Anterior vena cava (tissue), 1 donor: ENCODE data around the gene VWA2.

DNA sequence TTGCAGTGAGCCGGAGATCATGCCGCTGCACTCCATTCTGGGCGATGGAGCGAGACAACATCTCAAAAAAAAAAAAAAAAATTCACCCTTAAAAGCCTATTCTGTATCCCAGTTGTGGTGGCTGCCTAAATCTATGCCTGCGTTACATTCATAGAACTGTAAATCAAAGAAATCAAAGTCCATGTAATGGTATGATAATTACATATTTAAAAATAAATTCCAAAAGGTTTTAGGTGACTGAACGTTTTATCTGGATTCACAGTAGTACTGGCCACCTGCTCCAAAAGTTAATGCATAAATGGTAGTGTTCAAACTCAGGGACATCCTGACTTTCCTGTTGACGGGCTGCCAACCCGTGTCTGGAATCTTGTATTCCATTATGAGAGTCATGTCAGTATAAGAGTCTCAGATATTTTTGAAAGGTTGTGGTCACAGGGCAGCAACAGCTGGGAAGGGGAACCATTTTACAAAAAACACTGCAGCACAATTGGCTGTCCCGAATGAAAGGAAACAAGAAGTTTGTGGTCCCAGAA, 2.7 kb downstream of the TDRD1 start:
- PRO-cap = no peak

DNA sequence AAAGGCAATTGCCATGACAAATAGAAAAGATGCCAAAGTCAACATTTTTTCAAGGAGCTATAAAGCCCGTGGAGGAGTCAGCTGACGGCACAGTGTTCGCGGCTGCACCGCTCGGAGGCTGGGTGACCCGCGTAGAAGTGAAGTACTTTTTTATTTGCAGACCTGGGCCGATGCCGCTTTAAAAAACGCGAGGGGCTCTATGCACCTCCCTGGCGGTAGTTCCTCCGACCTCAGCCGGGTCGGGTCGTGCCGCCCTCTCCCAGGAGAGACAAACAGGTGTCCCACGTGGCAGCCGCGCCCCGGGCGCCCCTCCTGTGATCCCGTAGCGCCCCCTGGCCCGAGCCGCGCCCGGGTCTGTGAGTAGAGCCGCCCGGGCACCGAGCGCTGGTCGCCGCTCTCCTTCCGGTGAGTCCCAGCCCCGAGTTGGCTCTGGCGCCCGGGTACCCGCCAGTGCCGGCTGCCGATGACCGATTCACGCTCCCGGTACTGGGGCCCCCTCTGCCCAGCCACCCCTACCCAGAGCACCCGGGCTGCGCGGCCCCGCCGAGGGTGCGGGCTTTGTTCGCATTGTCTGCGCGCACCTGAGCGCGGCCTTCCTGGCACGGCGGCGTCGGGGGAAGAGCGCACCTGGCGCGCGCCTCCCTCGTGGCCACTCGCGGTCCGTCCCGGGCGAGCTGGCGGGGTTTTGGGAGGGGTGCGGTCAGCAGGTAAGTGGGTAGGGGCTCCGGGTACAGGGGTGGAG, at the start of gene VWA2:
Gene VWA2 (plus strand): TSS at position 90 of the 742 bp plus-strand sequence.
- PRO-cap = no peak

DNA sequence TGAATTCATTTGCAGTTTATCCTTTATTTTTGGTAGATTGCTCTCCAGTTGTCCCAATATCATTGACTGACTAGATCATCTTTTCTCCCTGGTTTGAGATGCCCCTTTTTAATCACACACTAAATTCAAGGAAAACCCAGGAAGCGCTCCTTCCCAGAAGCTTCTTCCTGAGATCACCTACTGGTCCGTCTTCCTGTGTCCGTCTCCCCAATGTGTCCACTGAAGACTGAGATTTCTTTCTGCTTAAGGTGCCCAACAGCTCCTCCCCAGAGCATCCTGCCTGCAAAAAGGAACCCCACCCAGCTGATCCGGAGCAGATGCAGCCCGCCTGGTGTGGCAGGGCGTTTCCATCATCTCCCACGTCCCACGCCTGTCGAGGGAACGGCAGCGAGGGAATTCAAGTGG, 20.6 kb downstream of the VWA2 start:
- PRO-cap = no peak

DNA sequence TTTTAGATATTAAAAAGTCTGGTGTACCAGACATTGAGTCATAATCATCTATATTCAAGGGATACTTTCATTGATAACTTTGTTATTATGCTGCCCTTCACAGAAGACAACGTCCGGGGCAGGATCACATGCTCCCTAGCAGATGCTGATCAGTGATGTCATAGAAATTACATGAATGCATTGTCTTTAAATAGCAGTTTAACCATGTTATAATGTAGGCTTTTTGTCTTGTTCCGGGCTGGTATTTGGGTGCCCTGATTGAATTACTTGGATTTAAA, 54.0 kb downstream of the VWA2 start:
- PRO-cap = no peak

GRCh38 chr10:114320458-114321354, 81.7 kb downstream of the VWA2 start:
- PRO-cap = no peak

GRCh38 chr10:114332301-114333371, 71.7 kb downstream of the AFAP1L2 start:
- PRO-cap = no peak

DNA sequence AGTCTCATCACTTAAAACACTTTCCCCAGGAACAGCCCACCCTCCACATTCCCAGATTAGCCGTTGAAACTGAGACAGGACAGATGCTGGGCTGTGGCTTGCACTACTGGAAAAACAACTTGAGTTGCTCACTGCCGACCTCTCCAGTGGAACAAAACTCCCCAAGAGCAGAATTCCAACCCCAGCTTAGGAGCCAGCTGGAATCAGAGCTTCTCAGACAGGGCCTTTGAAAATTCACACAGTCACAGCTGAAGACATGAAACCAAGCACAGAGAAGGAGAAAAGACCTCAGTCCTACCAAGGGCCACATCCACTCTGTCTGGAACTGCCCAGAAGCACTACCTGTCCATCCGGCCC, 54.4 kb downstream of the AFAP1L2 start:
- PRO-cap = no peak

GRCh38 chr10:114373934-114375006, 30.0 kb downstream of the AFAP1L2 start:
- PRO-cap = no peak

DNA sequence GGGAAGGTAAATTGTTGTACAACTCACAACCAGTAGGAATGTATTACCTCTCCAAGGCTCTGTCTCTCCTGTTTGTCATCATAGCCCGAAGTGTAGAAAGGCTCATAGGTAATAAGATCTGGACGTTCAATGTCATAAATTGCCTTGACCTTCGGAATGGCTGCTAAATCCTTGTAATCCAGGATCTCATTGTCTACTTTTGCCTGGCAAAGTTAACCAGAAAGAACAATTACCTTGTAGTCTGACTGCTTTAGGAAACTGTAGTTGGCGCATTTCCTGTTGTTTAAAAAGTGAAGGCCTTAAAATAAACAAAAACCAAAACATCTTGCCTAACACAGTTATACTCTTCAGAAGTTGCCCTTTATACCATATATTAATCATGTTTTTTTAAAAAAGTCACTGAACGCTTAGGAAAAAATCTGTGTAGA, 68.6 kb upstream of the AFAP1L2 start:
- PRO-cap = no peak

GRCh38 chr10:114487462-114488259, 83.4 kb upstream of the AFAP1L2 start:
- PRO-cap = no peak

GRCh38 chr10:114683034-114684240, 25.4 kb upstream of the ABLIM1 start:
- PRO-cap = no peak

DNA sequence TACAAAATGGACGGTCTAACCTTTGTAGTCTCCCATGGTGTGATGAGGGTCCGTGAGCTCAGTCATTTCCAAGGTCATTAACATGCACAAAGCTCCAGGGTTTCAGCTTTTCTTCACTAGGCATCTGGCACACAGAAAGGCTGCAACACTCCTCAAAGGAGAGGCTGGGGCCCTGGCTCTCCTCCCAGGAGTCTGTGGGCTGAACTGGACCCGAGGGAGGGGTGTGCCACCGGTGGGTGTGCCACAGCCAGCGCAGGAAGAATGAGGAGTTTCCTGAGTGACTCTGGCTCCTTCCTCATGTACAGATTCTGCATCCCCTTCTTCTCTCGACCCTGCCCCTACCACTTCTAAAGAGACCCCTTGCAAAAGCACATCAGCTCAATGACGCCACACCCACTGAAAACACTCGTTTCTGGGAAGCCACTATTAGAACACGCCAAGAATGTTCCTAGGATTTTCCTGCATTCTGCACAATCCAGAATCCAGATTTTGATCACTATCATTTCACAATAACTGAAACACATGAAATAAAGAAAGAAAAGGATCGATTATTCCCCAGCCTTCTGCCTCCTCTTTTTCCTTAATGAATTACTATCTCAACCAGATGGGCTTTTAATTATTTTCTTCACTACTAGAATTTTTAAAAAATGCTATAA, 26.3 kb upstream of the ABLIM1 start:
- PRO-cap = unidirectional peak, minus-strand start at position 194 of the sequence

GRCh38 chr10:114720757-114721451, 62.8 kb upstream of the ABLIM1 start:
- PRO-cap = no peak

GRCh38 chr10:114822172-114823276, 944 bp downstream of the FHIP2A start:
- PRO-cap = bidirectional peak, plus-strand start at chr10:114822443, minus-strand start at chr10:114822371; unidirectional peak, minus-strand start at chr10:114822852

DNA sequence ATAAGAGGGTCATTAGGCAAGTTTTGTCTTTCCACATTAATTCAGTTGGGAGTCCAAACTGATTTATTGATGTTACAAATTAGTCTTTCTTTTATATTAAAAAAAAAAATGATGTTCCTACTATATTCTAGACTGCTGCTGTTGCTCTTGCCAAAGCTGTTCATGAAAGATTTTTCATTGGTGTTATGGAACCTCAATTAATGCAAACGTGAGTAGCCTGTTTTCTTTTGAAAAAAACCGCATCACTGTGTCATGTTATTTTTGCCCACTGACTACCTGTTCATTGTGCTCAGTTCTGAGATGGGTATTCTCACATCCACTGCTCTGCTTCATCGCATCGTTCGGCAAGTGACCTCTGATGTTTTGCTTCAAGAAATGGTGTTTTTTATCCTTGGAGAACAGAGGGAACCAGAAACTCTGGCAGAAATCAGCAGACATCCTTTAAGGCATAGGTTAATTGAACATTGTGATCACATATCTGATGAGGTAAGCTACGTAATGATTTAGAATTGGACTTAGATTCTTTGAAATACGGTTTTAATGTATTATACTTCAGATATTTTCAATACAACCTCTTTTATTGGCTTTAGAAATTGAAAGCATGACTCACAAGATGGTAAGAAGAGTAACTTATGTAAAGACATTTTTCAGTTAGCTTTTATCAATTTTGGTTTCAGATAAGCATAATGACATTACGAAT, 24.5 kb downstream of the FHIP2A start:
- PRO-cap = no peak

DNA sequence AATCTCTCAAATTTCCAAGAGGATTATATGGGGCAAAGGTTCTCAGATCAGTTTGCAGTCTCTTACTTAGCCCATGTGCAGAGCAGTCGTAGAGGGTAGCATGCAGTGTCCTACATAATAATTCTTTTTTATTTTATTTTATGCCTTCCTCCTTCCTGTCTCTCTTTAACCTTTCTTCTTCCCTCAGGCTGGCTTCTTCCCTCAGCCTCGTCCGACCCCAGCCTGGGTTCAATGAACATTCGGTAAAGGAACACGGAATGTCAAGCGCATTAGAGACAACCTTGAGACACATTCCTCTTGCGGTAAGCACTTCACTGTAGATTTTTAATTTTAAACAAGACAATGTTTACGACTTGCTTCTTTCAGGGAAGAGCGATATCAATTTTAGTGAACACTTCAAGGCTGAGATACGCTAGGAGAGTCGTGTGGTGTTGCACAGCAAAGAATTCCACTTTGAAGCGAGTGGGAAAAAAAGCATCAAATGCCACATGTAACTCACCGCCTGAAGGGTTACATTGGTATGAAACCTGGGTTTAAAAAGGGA, 69.0 kb upstream of the ATRNL1 start:
- PRO-cap = no peak

DNA sequence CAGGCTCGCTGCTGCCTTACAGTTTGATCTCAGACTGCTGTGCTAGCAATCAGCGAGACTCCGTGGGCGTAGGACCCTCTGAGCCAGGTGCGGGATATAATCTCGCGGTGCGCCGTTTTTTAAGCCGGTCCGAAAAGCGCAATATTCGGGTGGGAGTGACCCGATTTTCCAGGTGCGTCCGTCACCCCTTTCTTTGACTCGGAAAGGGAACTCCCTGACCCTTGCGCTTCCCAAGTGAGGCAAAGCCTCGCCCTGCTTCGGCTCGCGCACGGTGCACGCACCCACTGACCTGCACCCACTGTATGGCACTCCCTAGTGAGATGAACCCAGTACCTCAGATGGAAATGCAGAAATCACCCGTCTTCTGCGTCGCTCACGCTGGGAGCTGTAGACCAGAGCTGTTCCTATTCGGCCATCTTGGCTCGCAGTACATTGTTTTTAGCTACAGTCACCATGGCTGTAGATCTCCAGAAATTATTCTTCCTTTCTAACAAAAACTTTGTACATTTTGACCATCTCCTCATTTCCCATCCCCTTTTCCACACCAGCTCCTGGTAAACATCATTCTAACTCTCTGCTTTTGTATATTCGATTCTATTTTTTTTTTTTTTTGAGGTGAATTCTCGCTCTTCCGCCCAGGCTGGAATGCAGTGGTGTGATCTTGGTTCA, 275.1 kb downstream of the ATRNL1 start:
- PRO-cap = no peak

DNA sequence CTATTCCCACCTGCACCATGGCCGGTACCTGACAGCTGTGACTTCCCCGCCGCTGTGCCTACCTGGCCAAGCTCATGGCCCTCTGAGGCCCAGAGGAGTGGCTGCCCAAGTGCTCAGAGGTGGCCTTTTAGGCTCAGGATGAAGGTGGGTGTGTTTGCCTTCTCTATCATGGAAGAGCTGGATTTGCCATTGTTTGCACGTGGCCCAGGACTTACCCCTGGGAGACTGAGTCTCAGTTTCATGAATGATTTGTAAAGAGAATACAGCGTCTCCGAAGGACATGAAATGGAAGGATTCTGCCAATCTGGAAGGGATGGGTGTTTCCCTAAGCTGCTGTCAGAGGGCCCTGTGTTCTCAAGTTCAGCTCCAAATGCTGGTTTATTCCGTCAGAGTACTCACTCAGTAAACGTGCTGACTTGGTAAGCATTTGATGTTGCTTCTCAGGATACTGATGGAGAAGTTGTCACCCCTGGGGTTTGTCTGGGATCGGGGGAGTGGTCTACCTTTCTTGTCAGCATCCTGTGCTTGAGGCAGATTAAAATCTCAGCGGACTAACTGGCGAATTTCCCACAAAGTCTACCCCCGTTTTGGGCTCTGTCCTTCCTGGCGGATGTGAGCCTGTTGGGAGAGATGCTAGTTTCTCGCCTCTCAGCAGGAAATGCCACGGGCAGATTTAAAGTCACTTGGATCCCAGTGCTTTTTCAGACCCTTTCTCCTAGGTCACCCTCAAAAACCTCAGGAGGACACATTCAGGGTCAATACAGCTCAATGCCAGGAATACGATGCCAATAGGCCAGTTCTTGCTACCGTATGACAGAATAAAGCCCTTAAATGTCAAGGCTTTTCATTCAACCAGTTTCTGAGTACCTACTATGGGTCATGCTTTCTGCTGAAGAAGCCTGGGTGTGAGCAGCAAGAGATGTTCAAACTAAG, 214.4 kb downstream of the GFRA1 start:
- PRO-cap = no peak

DNA sequence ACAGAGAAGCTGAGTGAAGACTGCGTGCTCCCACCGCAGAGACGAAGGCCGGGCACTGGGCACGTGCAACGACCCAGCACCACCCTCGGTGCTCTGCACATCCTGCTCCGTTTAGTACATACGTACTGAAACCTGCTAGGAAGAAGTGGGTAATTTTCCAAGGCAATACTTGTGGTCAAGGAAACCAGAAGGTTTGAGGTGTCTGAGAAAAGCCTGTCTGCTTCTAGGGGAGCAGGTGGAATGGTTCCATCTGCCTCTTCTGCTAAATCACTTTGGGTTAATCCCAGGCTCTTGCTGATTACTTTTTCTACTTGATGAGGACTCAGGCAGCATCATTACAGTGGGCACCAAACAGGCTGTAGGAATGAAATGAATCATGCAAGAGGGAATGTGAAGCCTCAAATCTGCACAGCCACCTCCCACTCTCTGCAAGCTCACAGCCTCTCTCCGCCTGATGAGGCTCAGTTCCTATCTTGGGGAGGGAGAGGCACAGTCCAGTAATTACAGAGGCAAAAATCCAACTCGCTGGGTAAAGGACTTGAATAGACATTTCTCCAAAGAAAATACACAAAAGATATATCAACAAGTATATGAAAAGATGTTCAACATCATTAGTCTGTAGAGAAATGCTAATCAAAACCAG, 34.1 kb downstream of the HSPA12A start:
- PRO-cap = unidirectional peak, plus-strand start at position 464 of the sequence

DNA sequence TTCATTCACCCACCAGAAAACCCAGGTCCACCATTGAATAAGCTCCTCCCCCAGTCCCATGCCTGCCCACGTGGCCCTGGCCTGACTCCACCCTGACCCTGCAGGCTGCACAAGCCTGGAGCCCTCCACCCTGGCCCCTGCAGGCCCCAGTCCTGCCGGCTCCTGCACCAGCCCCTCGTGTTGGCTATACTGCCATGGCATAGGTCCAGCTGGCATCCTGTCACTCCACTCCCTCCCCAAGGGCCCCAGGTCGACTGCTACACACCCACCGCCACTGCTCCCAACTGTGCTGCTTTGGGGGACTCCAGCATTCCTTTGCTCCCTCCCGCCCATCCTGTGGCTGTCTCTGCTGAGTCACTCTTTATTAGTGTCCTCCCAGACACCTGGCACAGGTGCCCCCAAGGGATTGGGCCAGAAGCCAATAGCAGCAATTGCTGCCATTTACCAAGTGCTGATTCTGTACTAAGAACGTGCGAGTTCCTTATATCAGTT, 32.4 kb upstream of the HSPA12A start:
- PRO-cap = no peak